Subcutaneous adipose tissue (tissue), 3 donors: ENCODE results near the genes ST6GALNAC6, ST6GALNAC4, CIZ1, GOLGA2 and SWI5.

GRCh38 chr9:127859980-127860741, 5.7 kb upstream of the ENG start:
- PRO-cap: no peak
- RAMPAGE, long total RNA, 3 experiments: no peak in any of the 3 experiments

- PRO-cap: no peak
- RAMPAGE, long total RNA, 3 experiments: start-site peak on the minus strand in 1 of 3 experiments, at chr9:127872738-127872779 at its widest, 22 reads per replicate
These were observed 4.9 kb downstream of the AK1 start for GRCh38 chr9:127872601-127872973.

DNA sequence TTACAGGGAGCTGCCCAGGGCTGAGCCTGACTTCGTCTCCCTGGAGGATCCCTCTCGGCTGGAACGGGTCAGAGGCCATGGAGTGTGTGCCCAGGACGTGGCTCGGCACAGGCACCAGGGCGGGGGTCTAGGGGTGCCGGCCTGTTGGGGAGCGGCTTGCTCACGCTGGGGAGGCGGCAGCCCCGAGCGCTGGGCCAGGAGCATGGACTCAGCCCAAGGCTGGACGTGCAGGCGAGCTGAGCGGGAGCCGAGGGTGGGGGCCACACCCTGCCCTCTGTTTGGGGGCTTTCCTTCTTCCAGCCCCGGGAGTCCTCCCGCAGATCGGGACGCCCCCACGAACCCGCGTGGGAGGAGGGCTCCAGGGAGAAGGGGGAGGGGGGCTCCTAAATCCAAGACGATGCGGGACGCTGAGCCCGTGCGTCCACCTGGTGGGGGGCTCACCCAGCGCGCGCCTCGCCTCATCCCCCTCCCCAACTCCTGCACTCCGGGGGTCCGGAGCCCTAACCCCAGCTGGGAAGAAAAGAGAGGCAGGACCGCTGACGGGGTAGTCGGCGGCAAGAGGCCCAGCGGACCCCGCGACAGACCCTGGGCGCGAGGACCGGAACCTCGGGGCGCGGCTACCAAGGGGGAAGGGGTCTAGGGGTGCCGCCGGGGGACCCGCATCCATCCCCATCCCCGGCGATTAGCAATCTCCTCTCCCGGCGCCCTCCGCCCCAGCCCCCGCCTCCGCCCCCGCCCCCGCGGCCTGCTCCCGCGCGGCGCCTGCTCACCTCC, 483 bp downstream of the ST6GALNAC6 start:
- PRO-cap: no peak
- RAMPAGE, long total RNA, 3 experiments: no peak in any of the 3 experiments

- PRO-cap: bidirectional peak, plus-strand start at chr9:127899725, minus-strand start at chr9:127899603
- RAMPAGE, long total RNA, 3 experiments: start-site peak on the minus strand in 2 of 3 experiments, at chr9:127899536-127899606 at its widest, 263 to 496 reads per replicate
These were observed at the start of gene ST6GALNAC6 for GRCh38 chr9:127899507-127900063. TSS of gene ST6GALNAC6 (minus strand) at chr9:127899603.

GRCh38 chr9:127904138-127904349, 4.6 kb upstream of the ST6GALNAC6 start:
- PRO-cap: no peak
- RAMPAGE, long total RNA, 3 experiments: no peak in any of the 3 experiments

DNA sequence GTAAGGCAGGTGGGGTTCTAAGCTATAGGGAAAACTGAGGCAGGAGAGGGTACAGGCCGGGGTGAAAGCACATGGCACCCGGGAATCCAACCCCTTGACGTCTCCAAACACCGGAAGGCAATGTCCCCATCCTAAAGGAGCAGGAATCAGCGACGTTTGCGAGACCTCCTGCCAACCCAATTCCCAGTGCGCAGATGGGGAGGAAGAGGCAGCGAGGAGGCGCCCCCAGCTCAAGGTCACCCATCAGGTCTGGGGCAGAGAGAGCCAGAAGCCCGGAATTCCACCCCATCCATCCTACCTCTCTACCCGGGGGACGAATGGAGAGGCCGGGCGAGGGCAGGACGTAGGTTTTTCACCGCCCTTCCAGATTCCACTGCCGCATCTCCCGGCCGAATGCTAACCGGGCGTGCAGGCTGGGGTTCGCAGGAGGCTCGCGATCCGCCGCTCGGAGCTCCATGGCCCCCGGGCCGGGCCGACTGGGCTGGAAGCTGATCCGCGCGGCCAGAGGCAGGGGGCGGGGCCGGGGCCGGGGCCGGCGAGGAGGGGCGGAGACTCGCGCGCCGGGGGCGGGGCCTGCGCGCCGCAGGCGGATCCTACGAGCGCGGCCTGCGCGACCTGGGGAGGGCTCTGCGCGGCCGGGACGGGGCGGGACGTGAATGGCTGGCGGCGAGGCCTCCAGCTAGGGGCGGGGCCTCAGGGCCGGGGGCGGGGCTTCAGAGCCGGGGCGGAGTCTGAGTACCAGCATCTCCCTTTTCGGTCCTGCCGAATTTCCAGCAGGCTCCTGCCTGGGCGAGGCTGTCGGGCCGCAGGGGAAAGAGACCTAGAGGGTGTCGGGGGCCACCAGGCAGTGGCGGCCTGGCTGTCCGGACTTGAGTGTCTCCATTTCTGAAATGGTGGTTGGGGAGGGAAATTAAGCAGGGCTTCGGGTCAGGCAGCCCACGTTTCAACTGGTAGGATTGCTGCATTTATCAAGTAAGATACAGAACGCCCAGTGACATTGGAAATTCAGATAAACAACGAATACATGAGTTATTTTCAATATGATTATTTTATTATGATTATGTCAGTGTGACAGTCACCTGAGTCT, at the start of gene ST6GALNAC4:
Gene ST6GALNAC4 (minus strand): TSS at position 514 of the 1,087 bp plus-strand sequence.
- PRO-cap: bidirectional peak, plus-strand start at position 773 of the sequence, minus-strand start at position 478 of the sequence
- RAMPAGE, long total RNA, 3 experiments: start-site peak on the minus strand in 3 of 3 experiments, centred at positions 469 to 501 of the sequence, 21 to 121 reads per replicate

- PRO-cap: bidirectional peak, plus-strand start at chr9:127965831, minus-strand start at chr9:127965572
- RAMPAGE, long total RNA, 3 experiments: no peak in any of the 3 experiments
These were observed 15.2 kb downstream of the EEIG1 start for GRCh38 chr9:127965236-127966341.

DNA sequence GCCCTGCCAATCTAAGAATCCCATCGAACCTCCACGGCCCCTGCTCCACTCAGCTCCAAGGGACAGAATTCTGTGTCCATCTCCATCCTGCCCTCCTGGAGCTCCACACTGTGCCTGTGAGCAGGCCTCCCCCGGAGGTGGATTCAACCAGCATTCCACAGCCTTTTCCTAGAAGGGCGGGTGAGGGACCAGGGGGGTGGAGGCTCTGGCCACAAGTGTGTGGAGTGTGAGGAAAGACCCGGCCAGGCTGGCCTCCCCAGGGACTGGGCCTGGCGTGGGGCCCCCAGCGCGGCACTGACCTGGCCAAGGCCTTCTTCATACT, 5.9 kb downstream of the EEIG1 start:
- PRO-cap: no peak
- RAMPAGE, long total RNA, 3 experiments: no peak in any of the 3 experiments

DNA sequence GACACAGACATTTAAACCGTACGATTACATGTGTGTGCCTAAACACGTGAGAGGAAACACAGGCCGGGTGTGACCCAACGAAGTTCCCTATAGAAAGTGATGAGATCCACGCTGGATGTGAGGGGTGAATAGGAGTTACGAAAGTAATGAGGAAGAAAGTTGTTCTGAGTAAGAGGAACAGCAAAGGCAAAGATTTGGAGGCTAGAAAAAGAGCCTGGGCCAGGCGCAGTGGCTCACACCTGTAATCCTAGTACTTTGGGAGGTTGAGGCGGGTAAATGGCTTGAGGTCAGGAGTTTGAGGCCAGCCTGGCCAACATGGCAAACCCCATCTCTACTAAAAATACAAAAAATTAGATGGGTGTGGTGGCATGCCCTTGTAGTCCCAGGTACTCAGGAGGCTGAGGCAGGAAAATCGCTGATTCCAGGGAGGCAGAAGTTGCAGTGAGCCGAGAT, 13.4 kb downstream of the NAIF1 start:
- PRO-cap: unidirectional peak, plus-strand start at position 183 of the sequence
- RAMPAGE, long total RNA, 3 experiments: no peak in any of the 3 experiments

GRCh38 chr9:128063216-128063900, 3.8 kb downstream of the NAIF1 start:
- PRO-cap: no peak
- RAMPAGE, long total RNA, 3 experiments: no peak in any of the 3 experiments

DNA sequence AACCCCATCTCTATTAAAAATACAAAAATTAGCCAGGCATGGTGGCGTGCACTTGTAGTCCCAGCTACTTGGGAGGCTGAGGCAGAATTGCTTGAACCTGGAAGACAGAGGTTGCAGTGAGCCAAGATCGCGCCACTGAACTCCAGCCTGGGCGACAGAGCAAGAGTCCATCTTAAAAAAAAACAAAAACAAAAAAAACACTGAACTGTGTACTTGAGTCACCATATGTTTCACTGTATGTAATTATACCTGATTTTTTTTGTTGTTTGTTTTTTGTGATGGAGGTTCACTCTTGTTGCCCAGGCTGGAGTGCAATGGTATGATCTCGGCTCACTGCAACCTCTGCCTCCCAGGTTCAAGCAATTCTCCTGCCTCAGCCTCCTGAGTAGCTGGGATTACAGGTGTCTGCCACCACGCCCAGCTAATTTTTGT, 15.2 kb downstream of the PTGES2 start:
- PRO-cap: no peak
- RAMPAGE, long total RNA, 3 experiments: no peak in any of the 3 experiments

DNA sequence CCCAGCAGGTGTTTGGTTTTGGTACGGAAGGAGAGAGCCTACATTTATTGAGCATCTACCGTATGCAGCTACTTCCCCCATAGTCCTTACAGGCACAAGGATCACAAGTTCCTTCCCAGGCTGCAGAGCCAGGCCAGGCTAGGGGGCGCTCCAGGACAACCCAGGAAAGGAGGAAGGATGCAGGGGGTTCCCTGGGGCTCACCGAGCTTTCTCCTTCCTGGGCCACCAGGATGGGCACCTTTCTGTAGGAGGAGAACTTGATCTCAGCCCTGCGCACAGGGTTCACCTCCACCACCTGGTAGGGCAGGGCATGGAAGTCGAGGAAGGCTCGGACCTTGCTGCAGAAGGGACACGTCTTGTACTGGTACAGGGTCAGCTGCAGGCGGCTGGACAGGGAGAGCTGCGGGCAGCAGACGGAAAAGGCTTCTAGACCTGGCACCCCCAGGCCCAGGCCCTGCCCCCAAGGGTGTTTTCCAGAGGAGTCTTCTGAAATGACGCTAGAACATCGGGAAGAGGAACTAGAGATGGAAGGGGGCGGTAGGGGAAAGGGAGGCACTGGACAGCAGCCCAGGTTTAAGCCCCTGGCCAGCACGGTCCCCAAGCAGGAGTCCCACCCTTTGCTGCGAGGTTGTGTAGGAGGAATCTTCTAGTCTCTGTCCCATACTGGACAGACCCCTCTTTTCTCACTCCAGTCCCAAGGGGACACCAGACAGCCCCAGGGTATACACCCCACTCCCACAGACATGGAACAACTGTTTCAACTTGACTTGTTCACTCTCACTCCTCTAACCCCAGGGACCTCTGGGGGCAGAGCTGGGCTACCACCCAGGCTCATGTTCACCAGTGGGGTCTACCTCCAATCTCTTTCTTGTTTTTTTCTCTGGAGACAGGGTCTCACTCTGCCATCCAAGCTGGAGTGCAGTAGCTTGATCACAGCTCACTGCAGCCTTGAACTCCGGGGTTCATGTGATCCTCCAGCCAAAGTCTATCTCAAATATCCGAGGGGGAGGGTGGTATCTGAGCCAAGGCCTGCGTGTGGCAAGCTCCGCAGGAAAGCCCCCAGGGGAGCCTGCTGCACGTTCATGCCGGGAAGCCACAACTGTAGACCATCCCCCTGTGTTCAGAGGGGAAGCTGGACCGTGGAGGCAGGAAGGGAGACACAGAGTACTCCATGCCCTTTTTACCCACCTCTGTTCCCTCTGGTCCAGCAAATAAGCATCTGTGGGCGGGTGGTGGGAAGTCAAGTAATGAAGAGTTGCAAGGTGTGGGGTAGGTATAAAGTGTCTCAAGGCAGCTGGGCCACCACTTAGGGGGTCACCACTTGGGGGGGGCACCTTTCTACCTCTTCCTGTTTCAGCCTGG, 2.0 kb downstream of the PTGES2 start:
- PRO-cap: no peak
- RAMPAGE, long total RNA, 3 experiments: no peak in any of the 3 experiments

GRCh38 chr9:128145370-128146196, 3.7 kb upstream of the LCN2 start:
- PRO-cap: no peak
- RAMPAGE, long total RNA, 3 experiments: no peak in any of the 3 experiments

GRCh38 chr9:128150340-128151126, 1.3 kb downstream of the LCN2 start:
- PRO-cap: no peak
- RAMPAGE, long total RNA, 3 experiments: no peak in any of the 3 experiments

GRCh38 chr9:128190505-128191036, 801 bp downstream of the CIZ1 start:
- PRO-cap: unidirectional peak, plus-strand start at chr9:128190986
- RAMPAGE, long total RNA, 3 experiments: no peak in any of the 3 experiments

DNA sequence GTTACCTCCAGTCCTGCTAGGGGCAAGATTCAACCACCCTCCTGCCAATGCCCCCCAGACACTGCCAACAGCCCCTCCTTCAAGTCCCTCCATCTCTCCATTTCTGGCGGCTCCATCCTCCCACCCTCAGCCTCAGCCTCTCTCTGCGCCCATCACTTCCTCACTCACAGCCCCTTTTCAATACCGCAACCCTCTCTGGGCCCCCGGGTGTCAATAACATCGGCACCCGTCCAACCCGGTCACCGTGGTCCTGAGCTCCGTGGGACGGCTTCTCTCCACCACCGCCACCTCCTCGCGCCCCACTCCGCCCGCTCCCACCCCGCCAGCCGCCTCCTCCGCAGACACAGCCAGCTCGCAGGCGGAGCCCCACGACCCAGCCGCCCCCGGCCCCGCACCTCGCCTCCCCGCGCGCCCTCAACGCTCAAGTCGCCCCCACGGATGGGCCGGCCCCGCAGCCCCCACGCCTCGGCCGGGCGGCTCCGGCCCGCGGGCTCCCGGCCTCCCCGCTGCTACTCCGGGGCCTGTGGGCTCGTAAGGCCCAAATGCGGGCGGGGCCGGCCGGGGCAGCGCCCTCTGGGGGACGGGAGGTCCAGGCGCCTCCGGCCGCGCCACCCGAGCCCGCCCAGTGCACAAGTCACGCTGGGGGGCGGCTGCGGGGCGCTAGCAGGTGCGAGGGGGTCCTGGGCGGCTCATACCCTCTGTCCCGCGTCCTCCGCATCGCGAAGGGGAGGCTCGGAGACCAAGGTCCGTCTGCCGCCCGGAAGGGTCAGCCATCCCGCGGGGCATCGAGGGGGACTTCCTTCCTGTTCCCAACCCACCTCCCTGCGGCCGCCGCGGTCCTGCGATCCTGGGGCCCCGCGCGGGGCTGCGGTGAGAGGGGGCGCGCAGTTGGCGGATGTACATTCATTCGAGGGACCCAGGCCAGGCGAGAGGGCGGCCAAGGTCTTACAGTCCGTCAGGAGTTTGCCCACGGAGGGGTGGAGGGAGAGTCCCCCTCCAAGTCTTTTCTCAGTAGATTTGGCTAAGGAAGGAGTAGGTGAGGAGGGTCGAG, at the start of gene CIZ1:
Gene CIZ1 (minus strand): TSS at position 536 of the 1,051 bp plus-strand sequence.
- PRO-cap: bidirectional peak, plus-strand start at position 632 of the sequence, minus-strand start at position 516 of the sequence; unidirectional peak, plus-strand start at position 902 of the sequence
- RAMPAGE, long total RNA, 3 experiments: start-site peak on the plus strand in 2 of 3 experiments, centred at positions 619 to 634 of the sequence, 17 to 29 reads per replicate; start-site peak on the minus strand in 3 of 3 experiments, centred at positions 447 to 780 of the sequence, 19 to 40 reads per replicate

- PRO-cap: unidirectional peak, minus-strand start at chr9:128275705; bidirectional peak, plus-strand start at chr9:128276283, minus-strand start at chr9:128275966
- RAMPAGE, long total RNA, 3 experiments: start-site peak on the minus strand in 3 of 3 experiments, at chr9:128275938-128275954 at its widest, 38 to 430 reads per replicate
These were observed at the start of gene GOLGA2 for GRCh38 chr9:128275509-128276107. TSS of gene GOLGA2 (minus strand) at chr9:128276007.

GRCh38 chr9:128276108-128276391, at the start of gene SWI5:
TSS of gene SWI5 (plus strand) at chr9:128276276.
- PRO-cap: bidirectional peak, plus-strand start at chr9:128276283, minus-strand start at chr9:128275966
- RAMPAGE, long total RNA, 3 experiments: start-site peak on the plus strand in 3 of 3 experiments, at chr9:128276239-128276288 at its widest, 63 to 83 reads per replicate

DNA sequence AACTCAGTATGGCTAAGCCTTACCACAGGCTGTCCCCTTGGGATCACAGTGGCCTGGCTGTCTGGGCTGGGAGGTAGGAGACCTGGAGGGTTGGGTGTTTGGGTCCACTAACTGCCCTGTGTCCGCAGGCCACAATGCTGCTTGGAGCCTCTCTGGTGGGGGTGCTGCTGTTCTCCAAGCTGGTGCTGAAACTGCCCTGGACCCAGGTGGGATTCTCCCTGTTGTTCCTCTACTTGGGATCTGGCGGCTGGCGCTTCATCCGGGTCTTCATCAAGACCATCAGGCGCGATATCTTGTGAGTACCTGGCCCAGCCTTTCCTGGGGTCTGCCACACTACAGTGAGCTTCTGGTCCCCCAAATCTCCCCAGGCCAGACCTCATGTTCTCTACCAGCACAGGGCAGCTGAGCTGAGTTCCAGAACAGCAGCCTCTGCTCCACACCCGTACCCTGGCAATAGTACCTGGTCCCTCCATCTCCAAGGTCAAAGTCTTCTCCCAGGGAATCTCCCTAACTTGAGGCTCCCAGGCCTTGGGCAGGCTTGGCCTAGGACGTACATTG, 2.8 kb downstream of the SLC27A4 start:
- PRO-cap: no peak
- RAMPAGE, long total RNA, 3 experiments: no peak in any of the 3 experiments

DNA sequence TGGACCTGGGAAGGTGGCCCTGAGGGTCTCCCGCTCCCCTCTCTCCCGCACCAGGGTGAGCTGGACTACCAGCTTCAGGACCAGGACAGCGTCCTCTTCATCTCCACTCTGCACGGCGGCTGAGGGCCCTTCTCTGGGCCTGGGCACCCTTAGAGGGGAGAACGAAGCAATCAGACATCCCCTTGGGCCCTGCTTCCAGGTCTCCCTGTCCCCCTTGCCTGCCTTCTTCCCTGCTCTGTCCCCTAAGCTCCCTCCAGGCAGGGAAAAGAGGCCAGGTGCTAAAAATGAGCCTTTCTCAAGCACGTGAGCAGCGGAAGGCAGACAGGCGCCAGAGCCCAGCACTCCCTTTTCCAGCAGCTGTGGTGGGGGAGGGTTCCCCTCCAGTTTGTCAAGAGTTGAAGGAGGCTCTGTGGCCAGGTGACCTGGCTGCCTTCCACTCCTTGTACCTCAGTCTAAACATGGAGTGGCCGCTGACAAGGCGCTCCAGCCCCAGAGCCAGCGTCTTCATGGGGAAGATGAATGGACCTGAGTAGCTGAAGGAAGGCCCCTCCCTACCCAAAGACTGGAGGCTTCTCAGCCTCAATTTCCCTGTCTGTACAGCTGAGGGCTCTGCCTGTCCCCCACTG, 18.6 kb downstream of the URM1 start:
- PRO-cap: no peak
- RAMPAGE, long total RNA, 3 experiments: no peak in any of the 3 experiments